Thyroid gland (tissue), 7 donors: ENCODE measurements around a stretch of chr9.

GRCh38 chr9:109032990-109033775 lies 19.9 kb upstream of the CTNNAL1 start:
- PRO-cap, 2 experiments = no peak in any of the 2 experiments
- RAMPAGE, long total RNA, 5 experiments = no peak in any of the 5 experiments

GRCh38 chr9:109069602-109070830 lies 49.7 kb downstream of the TMEM245 start:
- PRO-cap, 2 experiments = no peak in any of the 2 experiments
- RAMPAGE, long total RNA, 5 experiments = no peak in any of the 5 experiments

DNA sequence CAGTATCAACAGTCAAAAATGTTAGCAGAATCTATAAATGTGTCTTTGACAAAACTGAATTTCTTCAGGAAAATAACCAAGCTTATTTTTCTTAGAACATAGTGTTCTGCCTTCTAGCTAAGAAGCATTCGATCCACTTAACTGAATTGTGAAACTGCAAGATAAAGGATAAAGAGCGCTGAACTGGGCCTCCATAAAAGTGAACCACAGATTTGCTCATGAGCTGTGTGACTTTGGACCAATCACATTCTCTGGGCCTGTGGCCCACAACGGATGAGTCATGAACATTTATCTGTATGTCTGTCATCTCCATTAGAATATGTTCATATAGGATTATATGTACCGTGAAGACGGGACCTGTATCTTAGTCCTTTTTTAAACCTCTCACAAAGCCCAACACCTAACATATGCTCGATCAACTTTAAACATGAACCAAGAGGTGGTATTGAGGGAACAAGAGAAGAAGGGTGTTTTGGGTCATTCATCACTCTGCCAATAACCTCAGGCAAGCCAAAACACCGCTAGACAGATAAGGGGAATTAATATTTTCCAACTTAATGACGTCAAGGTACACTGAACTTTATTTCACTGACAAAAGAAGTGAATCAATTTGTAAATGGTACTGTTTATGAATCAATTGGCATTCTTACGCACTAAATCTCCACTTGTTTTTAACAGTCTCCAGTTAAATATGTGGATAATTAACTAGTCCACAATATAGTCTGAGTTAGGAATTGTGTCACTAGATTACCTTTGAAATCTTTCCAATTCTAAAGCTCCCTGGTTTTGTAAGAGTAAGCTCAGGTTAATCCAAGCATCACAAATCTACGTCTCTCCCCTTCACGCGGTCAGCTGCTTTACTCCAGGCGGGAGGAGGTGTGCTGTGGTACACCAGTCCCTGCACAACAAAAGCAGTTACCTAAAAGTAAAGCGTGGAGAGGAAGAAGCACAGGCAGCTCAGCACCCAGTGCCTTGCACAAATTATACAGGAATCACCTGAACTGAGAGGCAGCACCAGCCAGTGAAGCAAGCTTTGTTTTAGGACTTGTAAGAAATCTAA lies 1.6 kb downstream of the TMEM245 start:
- PRO-cap, 2 experiments = peak in 2 of 2 experiments; most common plus-strand start position 149 of the sequence (in 2); most common minus-strand start position 143 of the sequence (in 2)
- RAMPAGE, long total RNA, 5 experiments = start-site peak on the plus strand in 1 of 5 experiments, centred at positions 858 to 941 of the sequence, 18 to 19 reads per replicate

DNA sequence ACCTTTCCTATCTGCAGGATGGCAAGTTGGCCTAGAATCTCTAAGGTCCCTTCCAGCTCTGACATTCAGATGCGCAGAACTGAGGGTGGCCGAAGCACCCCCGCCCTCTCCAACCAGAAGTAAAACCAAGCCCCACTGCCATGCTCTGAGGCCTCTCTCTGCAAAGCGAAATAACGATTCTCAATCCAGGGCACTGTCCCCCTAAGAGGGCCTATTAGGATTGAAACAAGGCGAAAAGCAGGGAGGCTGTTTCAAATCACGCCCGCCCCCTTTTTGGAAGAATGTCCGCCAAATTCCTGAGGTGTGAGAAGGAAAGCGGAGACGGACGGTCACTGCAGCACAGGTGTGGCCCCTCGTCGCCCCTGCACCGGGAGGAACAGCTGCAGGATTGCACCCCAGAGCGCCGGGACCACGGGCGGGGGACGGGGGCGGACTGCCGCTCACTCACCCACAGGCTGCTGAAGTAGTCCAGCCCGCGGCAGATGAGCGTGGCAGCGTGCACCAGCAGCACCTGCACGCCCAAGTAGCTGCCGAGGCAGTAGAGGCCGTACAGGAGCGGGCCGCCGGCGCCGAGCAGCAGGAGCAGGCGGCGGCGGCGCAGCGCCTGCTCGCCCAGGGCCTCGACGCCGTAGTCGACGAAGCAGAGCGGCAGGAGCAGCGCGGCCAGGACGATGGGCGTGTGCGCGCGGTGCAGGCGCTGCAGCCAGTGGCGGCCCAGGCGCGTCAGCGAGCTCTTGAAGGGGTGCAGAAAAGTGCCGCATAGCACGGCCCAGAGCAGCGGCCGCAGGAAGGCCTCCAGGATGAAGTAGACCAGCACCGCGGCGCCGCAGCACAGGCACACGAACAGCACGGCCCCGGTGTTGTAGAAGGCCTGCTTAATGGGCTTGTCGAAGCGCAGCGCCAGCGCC lies 606 bp downstream of the TMEM245 start:
- PRO-cap, 2 experiments = peak in 2 of 2 experiments; most common plus-strand start position 481 of the sequence (in 2); most common minus-strand start position 708 of the sequence (in 2)
- RAMPAGE, long total RNA, 5 experiments = start-site peak on the minus strand in 2 of 5 experiments, centred at positions 614 to 636 of the sequence, 185 to 1,508 reads per replicate

GRCh38 chr9:109248268-109248635 lies 72.6 kb downstream of the EPB41L4B start:
- PRO-cap, 2 experiments = no peak in any of the 2 experiments
- RAMPAGE, long total RNA, 5 experiments = no peak in any of the 5 experiments

DNA sequence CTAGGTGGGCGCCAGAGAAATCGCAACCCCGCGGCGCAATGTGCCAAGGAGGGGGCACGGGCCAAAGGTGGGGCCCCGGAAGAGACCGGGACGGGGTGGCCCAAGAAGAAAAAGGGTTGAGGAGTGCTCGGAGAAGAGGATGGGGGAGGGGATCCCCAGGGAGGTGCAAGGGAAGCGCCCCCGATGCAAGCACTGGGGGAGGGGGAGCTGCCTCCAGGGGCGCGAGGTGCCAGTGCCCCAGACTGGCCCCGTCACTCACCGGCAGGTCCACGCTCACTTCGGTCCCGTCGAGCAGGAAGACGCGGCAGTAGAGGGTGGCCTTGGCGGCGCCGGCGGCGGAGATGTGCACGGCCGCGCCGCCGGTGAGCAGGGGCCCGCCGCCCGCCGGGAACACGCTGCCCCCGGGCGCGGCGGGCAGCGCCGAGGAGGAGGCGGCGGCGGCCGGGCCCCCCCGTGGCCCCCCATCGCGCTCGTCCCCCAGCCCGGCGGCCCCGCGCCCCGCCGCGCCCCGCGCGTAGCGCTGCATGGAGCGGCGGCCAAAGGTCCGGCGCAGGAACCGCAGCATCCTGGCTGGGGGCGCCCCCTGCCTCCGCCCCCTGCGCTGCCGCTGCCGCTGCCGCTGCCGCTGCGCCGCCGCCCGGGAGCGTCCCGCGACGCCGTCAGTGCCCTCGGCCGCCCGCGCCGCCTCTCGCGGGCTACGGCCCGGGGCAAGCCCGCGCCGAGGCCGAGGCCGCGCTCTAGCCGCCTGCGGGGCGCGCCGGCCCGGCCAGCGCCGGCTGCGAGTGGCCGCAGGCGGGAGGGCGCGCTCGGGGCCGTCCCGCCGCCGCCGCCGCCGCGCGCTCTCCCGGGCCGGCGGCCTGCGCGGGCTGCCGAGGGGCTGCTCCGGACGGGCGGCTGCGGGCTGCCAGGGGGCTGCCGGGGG lies 716 bp downstream of the EPB41L4B start:
- PRO-cap, 2 experiments = peak in 2 of 2 experiments; most common plus-strand start position 307 of the sequence (in 2); most common minus-strand start position 244 of the sequence (in 1)
- RAMPAGE, long total RNA, 5 experiments = no peak in any of the 5 experiments

DNA sequence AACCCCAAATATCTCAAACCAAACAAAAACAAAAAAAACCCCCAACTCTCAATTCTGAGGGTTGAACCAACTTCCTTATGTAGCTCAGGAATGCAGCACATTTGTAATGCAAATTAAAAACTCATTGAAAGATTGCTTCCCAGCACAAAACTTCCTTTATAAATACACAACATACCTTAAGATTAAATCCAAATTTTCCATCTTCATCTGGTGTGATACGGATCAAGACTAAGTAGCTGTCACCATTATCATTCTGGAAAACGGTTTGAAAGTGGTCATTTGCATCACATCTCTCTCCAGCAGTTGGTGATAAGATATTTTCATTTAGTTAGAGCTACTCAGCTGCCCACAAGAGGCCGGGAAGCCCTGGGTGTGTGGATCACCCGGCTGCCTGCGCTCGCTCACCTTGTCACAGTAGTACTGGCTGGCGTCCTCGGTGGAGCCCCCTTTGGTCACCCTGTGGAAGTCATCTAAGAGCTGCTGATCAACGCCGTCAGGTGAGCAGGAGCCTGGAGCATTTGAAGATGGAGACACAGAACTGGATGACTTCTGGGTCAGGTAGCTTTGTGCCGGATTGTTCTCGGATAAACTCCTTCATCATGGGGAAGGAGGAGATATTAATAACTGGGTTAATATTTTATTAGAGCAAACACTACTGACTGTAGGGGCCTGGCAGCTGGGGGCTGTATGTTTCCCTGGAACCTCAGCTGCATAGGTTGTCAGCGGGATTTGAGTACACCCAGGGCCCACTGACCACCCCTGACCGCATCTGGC lies 88.1 kb downstream of the PTPN3 start:
- PRO-cap, 2 experiments = no peak in any of the 2 experiments
- RAMPAGE, long total RNA, 5 experiments = no peak in any of the 5 experiments

- PRO-cap, 2 experiments = no peak in any of the 2 experiments
- RAMPAGE, long total RNA, 5 experiments = no peak in any of the 5 experiments
Observed at GRCh38 chr9:109428522-109429172, 69.5 kb downstream of the PTPN3 start.

- PRO-cap, 2 experiments = peak in 2 of 2 experiments; most common plus-strand start chr9:109473626 (in 2); most common minus-strand start chr9:109473573 (in 2)
- RAMPAGE, long total RNA, 5 experiments = no peak in any of the 5 experiments
Observed at GRCh38 chr9:109473079-109473798, 24.9 kb downstream of the PTPN3 start.

DNA sequence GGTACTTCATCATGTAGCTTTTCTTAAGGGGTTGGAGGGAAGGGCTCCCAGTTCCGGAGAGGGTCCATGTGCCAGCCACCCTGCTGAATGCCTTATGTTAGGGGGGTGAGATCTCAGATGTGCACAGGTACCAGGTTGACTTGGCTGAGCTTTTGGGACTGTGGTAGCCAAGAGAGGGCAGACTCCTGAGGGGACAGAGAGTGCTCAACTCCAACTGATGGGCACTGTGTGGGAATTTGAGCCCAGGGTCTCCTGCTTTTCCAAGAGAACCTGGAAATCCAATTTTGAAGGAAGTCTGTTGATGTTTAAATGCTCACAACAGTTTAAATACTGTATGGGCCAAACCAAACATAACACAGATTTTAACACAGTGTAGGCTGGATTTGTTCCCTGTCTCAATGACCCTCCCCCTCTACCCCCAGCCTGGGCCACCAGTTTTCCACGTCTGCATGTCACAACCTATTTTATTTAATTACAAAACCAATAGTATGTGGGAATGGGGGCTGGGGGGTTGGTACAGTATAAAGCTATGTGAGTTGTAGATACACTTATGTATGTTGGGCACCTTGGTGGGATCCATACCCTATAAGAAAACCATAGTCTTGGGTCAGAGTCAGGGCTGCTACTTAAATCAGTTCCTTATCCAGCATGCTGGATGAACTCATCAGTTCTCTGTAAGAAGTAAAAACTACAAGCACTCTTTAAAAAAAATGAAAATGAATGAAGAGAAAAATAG lies 11.7 kb downstream of the PALM2AKAP2 start:
- PRO-cap, 2 experiments = no peak in any of the 2 experiments
- RAMPAGE, long total RNA, 5 experiments = no peak in any of the 5 experiments

- PRO-cap, 2 experiments = no peak in any of the 2 experiments
- RAMPAGE, long total RNA, 5 experiments = no peak in any of the 5 experiments
Observed at GRCh38 chr9:109914410-109914764, 134.4 kb downstream of the PALM2AKAP2 start.

DNA sequence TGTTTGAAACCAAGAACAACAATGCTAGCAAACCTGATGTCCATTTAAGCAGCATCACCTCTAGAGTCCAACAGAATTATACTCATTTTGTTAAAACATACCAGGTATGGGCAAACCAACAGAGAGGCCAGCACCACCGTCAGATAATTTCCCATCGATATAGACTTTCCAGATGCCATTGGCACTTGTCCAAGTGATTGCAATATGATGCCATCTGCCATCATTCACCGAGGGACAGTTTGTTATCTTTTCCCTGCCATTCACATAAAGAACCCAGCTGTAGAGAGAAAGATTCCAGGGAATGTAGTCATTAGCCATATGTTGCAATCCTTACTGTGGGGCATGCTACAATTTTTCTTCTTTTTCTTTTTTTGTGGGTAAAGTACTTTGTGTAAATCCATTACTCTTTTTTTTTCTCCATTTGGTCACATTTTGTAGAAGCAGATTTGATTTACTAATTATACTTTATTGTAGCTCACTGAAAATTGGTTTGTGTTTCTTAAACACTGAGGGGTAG lies 105.8 kb upstream of the TXNDC8 start:
- PRO-cap, 2 experiments = no peak in any of the 2 experiments
- RAMPAGE, long total RNA, 5 experiments = no peak in any of the 5 experiments

GRCh38 chr9:110777227-110777504 lies 108.6 kb downstream of the MUSK start:
- PRO-cap, 2 experiments = no peak in any of the 2 experiments
- RAMPAGE, long total RNA, 5 experiments = no peak in any of the 5 experiments

DNA sequence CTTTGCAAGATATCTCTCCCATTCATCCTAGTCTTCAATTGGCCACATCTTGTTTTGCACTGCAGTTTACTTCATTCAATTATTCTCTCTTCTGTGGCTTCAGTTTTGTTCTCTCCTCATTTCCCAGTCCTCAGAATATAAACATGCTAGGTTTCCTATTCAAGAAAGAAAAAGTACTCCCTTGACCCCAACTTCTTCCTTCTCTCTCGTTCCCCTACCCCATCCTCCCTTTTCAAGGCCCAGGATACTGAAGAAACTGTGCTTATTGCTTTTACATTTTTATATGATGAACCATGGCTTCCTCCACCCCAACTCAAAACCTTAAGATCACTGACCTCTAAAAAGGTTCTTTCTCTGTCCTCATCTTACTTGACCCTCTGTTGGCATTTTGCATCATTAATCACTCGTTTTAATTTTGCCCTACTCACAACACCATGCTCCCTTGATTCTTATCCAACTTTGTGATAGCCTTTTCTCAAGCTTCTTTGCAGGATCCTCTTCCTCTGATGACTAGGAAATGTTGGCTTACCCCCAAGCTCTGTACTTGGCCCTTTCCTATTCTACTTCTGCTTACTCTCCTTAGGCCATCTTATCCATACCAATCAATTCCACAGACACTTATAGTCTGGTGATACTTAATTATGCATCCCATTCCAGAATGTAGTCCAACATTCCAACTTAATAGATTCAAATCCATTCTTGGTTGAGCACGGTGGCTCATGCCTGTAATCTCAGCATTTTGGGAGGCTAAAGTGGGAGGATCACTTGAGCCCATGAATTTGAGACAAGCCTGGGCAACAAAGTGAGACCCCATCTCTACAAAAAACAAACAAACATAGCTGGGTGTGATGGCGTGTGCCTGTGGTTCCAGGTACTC lies 33.9 kb downstream of the LPAR1 start:
- PRO-cap, 2 experiments = no peak in any of the 2 experiments
- RAMPAGE, long total RNA, 5 experiments = no peak in any of the 5 experiments

- PRO-cap, 2 experiments = no peak in any of the 2 experiments
- RAMPAGE, long total RNA, 5 experiments = no peak in any of the 5 experiments
Observed at GRCh38 chr9:111026197-111026895, 11.9 kb downstream of the LPAR1 start.

GRCh38 chr9:111036866-111037165 lies 1.5 kb downstream of the LPAR1 start:
- PRO-cap, 2 experiments = peak in 2 of 2 experiments; most common minus-strand start chr9:111037092 (in 2)
- RAMPAGE, long total RNA, 5 experiments = no peak in any of the 5 experiments

DNA sequence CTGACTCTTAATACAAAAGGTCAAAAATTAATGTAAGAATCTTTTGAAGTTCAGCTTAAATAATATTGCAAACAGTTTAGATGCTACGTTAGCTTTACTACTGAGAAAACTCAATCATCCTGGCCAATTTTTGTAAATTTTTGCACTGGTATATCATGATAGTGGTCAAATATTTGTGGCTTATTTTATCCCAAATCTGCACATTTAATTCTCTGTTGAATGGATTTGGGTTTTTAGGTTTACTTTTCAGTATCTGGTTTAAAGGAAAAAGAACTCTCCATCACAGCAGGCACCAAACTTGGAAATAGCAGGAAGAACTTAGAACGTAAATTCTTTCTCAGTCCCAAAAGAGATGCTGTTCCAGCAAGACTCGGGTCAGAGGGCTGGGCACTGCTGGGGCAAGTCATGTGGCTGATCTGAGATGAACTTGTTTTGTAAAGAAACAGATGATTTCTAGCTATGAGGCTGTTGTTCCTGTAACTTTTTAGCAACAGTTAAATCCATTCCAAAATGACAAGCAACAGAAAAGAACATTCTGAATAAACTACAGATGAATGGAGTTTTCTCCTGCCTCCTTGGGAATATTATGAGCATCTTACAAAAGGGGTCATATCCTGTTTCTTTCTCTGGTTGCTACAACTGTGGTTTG lies 31.3 kb downstream of the OR2K2 start:
- PRO-cap, 2 experiments = peak in 1 of 2 experiments; most common minus-strand start position 300 of the sequence (in 1)
- RAMPAGE, long total RNA, 5 experiments = no peak in any of the 5 experiments

DNA sequence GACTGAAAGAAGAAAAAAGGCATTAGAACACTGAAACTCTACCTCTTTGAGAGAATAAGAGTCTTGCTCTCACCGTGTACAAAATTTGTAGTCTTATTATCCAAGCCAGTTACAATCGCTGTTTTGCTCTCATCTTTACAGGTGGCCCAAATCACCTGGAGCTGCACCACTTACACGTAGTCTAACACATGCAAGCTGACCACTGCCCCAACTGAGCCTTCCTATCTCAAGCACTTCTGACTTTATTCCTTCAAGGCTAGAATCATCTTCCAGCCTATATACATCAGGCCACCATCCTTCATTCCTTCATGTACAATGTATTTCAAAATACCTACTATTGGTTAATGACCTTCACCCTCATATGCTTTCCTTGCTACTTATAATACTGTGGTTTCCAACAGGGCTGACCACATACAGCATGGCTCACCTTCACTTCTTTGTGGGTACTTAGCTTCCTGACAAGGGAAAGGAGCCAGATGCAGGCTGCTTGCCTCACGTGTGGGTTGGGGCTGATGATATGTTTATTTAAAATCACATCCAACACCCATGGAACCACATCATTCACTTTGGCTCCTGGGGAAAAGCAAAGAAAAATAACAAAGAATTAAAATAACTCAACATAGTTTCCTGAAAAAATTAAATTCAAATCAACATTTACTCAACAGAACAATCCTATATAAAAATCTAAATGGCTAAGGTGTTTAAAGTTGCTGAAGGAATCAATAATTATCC lies 63.9 kb upstream of the OR2K2 start:
- PRO-cap, 2 experiments = no peak in any of the 2 experiments
- RAMPAGE, long total RNA, 5 experiments = no peak in any of the 5 experiments

- PRO-cap, 2 experiments = no peak in any of the 2 experiments
- RAMPAGE, long total RNA, 5 experiments = no peak in any of the 5 experiments
Observed at GRCh38 chr9:111436866-111437454, 47.2 kb downstream of the ECPAS start.

GRCh38 chr9:111526225-111526558 lies 1.2 kb downstream of the ZNF483 start:
- PRO-cap, 2 experiments = no peak in any of the 2 experiments
- RAMPAGE, long total RNA, 5 experiments = no peak in any of the 5 experiments